T47D (cell line): ENCODE measurements around a stretch of chr3.

GRCh38 chr3:111069950-111071028 lies 1.3 kb upstream of the NECTIN3 start:
- RRBS = no CpG with 5 or more reads among the region's 39 CpGs

- RRBS = no CpG with 5 or more reads among the region's 6 CpGs
Measured at GRCh38 chr3:111692970-111693552, 18.6 kb downstream of the PLCXD2 start.

DNA sequence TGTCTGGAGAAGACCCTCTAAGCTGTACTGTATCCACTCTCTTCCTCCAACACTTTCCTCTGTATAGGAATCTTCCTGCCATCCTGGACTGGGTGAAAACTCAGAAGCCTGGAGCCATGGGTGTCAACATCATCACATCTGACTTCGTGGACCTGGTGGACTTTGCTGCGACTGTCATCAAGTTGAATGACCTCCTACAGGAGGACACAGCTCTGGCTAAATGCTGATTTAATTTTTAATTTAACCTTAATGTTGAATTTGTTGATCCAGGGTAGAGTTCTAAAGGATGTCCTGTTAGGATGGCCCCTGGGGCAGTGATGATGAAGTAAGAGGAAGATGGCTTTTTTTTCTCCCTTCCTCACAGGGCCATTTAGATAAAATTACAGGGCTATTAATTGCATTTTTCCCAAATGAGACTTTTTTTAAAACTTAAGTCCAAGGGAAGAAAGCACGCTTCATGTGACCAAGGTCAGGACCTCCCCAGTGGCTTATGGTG lies 46.2 kb downstream of the PLCXD2 start:
- RRBS = no CpG with 5 or more reads among the region's 3 CpGs

GRCh38 chr3:111732267-111732747 lies 57.8 kb downstream of the PLCXD2 start:
- RRBS = no CpG with 5 or more reads among the region's 3 CpGs

- RRBS = no CpG with 5 or more reads among the region's 2 CpGs
Measured at GRCh38 chr3:111946625-111947101, 32.2 kb upstream of the ABHD10 start.

GRCh38 chr3:111954226-111954821 lies 24.5 kb upstream of the ABHD10 start:
- RRBS = no CpG with 5 or more reads among the region's 4 CpGs

- RRBS = no CpG with 5 or more reads among the region's 6 CpGs
Measured at GRCh38 chr3:112365459-112366307, 32.7 kb downstream of the CD200 start.

- RRBS = no CpG with 5 or more reads among the region's 2 CpGs
Measured at GRCh38 chr3:112497831-112498251, 1.4 kb downstream of the BTLA start.

DNA sequence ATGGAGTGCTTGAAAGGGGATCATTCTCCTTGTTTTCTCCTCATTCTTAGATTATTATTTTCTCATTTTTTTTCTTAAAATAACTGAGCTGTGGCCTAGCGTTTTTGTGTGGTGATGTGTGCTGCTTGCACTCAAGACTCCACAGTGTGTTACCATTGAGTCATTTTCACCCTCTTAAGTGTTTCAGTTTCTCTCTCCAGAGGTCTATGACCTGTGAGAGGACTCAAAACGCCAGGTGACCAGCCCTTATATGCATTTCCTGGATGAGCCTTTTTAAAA lies 15.2 kb upstream of the BTLA start:
- RRBS = no CpG with 5 or more reads among the region's 2 CpGs

GRCh38 chr3:112638995-112639390 lies 1.9 kb downstream of the CCDC80 start:
- RRBS = no CpG with 5 or more reads among the region's 12 CpGs

GRCh38 chr3:113210254-113211187 lies 836 bp upstream of the BOC start:
- RRBS = no CpG with 5 or more reads among the region's 21 CpGs

DNA sequence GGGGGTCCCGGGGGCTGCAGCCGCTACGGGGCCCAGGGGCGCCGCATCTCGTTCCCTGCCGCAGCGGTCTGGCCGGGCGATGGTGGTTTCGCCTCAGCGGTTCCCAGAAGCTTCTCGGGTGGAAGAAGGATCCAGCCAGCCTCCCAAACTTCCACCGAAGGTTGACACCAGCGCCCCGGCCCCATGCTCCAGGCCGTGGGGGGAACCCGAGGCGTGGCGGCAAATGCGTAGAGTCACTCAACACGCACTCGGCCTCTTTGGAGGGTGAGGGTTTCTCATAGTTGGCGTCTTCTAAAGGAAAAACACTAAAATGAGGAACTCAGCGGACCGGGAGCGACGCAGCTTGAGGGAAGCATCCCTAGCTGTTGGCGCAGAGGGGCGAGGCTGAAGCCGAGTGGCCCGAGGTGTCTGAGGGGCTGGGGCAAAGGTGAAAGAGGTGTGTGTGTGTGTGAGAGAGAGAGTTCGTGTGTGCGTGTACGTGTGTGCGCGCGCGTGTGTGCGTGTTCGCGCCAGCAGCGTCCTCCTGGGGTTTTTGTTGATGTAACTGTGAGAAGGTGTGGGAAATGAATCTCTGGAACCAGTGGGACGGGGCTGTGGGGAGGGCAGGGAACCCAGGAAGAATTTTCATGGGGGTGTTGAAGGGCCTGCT lies 1.0 kb downstream of the BOC start:
- RRBS = 1% methylated on average over 15 of the region's 44 CpGs

DNA sequence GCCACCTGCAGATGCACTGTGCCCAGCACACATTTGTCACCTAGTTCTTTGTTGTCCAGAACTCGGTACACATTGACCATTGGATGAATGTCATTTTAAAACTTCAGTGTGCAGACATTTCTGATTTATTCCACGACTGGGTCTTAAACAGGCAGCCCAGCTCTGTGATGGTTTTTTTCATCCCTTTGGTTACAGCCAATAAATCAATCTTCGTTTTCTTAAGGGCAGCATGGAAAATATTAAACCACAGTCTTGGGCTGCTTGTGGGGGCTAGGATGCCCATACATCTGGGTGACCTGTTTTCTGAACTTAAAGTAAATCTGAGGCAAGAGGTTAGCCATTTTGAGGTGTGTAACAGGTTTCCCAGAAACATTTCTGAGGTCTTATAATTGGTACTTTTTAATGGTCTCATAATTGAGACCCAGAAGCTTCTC lies 1.9 kb downstream of the BOC start:
- RRBS = no CpG with 5 or more reads among the region's 3 CpGs

DNA sequence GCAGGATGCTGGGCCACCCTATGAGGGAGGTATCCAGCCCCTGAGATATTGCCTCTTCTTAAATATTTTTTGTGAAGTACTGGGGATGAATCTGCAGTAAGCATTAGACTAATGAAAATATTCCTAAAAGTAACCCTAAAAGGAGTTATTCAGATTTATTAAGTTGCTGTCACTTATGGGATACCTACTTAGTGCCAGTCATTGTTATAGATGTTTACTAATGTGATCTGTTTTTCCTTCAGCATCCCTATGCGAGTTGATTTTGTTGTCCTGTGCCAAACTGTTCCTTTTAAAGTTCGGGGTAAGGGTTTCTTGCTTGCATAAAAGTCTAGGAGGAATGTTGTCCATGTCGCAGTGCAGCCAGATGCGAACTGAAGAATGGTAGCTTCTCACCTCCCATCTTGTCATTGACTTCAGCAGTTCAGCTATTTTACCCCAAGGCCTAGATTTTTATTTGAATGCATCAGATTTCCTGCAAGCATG lies 21.3 kb downstream of the BOC start:
- RRBS = no CpG with 5 or more reads among the region's 4 CpGs

GRCh38 chr3:113262065-113262844 lies 50.9 kb downstream of the BOC start:
- RRBS = no CpG with 5 or more reads among the region's 4 CpGs

- RRBS = no CpG with 5 or more reads among the region's 7 CpGs
Measured at GRCh38 chr3:113573443-113574561, 41.4 kb downstream of the SIDT1 start.

DNA sequence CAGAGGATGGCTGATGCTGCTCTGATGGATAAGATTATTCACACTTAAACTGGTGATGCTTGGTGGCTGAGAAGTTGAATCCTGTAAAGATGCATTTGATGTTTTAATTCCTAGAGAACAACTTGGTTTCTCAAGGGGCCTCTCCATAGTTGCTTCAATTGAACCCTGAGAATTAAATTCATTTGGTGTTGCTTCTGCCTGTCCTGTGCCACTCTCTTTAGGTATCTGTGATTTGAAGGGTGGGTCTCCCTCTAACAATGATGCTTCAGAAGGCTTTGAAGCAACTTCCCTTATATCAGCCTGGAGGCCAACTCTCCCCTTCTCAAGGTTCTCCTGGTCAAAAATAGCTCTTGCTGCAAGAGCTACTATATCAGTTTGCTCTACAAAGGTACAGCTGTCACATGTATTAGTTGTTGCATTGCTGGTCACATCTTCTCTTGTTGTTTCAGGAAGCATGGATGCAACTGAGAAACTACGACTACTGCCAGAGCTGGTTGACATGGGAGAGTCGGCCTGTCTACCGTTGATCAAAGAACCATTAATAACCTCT lies 38.4 kb downstream of the USF3 start:
- RRBS = no CpG with 5 or more reads among the region's 3 CpGs

DNA sequence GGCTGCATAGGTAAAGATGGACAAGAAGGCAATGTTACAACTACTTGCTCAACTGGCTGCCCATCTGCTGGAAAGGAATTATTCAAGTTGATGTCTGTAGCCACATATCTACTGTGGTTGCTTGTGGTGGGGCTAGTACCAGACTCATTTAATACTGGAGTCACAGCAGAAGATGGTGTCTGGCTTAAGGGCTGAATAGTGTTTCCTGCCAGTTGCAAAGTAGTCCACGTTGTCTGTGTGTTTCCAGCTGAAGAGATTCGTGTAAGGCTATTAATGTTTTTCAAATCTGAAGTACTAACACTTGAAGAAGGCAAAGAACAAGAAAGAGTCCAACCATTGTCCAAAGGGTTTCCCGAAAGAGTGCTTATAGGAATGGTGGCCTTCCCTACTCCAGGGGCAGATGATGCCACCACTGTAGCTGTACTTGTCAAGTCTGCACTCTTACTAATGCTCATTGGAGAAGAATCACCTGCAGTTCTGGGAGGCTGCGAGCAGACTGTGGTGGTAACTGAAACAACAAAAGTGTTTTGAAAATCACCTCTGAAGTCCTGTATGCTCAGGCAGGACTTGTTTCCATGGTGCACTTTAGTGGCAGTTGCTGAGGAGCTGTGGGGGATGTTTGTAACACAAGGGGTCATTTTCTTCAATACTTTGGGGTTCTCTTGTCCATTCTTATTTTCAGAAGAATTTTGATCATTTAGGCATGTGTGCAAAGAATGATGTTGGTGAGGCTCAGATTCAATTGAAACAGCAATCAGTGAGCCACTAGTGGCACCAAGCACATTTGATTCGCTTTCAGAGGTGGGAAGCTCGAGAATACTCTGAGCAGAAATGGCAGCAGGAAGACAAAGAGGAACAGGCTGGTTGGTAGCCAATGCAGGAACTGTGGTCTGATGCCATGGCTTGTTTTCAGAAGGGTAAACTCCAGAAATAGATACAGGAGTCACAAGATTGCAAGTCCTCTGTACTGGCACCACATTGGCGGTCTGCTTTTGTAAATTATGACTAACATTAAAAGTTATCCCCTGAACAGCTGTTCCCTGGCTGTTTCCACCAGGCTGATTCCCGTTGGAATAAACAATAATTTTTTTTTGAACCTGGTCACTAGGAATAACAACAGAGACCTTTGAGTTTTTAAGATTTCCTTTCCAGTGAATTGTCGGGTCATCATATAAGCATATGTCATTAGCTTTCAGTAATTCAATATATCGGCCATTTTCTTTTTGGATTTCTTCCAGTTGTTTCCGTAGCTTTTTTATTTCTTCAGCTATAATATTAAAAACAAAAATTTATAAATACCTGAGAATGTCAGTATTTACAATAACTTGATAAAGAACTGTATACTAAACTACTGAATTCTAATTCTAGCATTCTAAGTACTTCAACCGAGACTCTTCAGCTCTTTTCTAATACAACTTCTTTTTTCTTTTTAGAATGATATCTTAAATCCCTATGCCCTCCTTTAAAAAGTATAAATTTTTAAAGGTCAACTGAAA lies 35.7 kb downstream of the USF3 start:
- RRBS = no CpG with 5 or more reads among the region's 12 CpGs

GRCh38 chr3:113783994-113784516 lies 37.2 kb downstream of the ATP6V1A start:
- RRBS = no CpG with 5 or more reads among the region's 5 CpGs

- RRBS = no CpG with 5 or more reads among the region's 2 CpGs
Measured at GRCh38 chr3:113968855-113969398, 21.1 kb downstream of the ZDHHC23 start.